Trachea (tissue), 1 donor: ENCODE results near the gene GJE1.

DNA sequence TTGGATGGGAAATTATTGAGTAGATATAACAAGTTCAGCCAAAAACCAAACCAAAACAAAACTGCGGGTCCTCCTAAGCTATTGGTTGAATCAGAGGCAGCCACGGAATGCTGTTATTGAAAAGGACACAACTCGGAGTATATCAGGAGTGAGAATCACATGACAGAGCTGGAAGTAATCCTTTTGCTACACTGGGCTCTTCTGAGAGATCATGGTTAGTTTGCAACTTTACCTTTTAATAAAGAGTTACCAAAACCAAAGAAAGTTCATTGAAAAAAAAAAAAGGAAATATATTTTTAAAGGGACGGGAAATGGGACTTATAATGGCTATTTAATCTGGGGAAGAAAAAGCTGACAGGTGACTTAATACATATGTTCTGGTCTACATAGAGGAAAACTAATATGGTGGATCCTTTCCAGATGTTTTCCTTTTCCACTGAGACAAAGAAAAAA, 6.9 kb upstream of the CITED2 start:
- PRO-cap = no peak

DNA sequence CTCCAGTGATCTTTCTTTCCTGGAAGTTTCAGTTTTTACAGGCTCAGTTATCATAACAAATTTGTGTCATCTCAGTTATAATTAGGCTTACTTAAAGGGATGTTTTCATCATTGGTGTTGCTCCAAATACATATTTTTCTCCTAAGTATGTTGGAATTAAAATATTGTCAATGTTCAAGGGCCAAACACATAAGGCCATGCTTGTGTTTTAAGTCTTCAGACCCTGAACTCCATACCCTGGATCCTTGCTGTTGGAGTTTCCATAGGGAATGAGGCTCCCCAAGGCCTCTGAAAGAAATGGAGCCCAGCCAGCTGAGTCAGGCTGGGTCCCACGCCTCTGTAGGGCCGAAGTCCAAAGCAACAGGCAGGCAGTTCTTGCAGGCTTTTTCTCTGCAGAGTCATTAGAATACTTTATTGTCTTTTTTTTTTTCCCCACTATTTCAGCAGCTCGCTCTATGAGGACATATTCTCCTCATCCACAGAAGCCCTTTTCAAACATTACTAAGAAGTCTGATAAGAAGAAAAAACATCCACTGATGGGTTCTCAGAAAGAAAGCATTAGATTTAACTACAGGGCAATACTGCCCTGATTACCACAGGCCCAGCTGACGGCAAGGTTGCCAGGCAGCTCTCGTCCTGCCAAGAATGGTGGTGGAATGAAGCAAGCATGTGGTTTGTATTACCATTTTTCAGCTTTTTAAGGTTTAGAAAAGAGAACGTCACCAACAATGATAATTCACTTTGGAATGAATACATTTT, 223.3 kb upstream of the CITED2 start:
- PRO-cap = no peak

DNA sequence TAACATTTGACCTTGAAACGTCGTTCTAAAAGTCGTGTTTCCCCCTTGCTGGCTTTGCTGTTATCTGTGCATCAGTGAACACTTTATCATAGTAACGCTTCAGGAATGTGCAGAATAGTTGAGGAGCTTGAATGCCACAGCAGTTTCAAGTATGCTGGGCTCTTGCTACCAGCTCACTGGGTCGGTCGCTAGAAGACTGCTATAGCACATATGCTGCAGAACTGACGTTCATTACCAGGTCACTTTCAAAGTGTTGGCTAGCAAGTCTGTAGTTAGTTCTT, 334.5 kb upstream of the CITED2 start:
- PRO-cap = no peak

DNA sequence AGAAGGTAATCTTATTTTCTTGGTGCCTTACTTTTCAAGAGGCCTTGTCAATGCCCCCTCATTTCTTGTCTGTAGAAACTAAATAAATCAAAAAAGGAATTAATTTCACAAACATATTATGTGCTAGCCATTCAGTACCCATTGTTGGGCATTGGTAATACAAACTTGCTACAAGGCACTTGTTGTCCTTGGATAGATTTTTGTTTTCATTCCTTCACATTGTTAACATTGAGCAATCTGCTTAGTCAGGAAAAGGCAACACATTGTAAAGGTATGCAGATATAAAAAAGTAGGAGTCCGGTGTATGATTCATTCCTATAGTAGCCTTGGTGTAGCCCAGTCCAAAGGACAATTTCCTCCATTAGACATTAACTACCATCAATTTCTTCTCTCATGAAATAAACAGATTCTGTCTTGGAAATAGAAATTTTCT, 369.1 kb upstream of the CITED2 start:
- PRO-cap = no peak

- PRO-cap = no peak
These were observed 699.0 kb upstream of the CITED2 start for GRCh38 chr6:140073371-140073925.

GRCh38 chr6:140979445-140980216, 1153.1 kb upstream of the GJE1 start:
- PRO-cap = no peak

GRCh38 chr6:141562005-141562838, 570.5 kb upstream of the GJE1 start:
- PRO-cap = no peak

- PRO-cap = no peak
These were observed 386.9 kb upstream of the GJE1 start for GRCh38 chr6:141745820-141746252.

- PRO-cap = no peak
These were observed at the start of gene GJE1 for GRCh38 chr6:142132853-142133177. Gene GJE1 (plus strand): TSS chr6:142132925.

DNA sequence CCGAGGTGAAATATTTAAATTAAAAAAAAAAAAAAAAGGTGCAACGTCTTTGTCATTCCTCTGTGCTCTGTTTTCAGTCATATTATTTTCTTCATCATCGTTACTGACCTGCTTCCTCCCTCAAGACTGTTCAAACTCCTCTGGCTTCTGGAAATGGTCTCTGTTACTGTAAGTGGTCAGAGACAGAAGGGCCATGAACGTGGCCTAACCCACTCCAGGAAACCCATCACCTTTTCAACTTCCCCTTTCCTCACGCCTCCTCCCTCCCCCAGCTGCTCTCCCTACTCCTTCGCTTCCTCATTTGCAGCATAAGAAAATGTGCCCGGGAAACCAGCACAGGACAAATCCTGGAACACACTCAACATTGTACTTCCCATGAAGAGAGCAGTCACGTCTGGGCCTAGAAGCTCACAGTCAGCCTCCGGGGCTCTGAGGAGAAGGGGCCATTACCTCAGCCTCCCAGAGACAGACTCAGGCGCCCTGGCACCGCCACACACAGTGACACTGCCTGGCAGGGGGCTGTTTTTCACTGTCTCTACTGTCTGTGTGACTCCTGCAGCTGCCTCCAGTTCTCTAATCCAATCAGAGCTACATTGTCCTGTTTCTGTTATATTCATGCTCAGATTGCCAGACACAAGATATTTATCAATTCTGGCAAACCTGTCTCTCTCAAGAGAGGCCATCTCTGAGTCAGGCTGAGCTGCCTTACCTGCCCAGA, 242.4 kb downstream of the HIVEP2 start:
- PRO-cap = no peak

GRCh38 chr6:142872442-142872951, 72.5 kb downstream of the HIVEP2 start:
- PRO-cap = no peak

DNA sequence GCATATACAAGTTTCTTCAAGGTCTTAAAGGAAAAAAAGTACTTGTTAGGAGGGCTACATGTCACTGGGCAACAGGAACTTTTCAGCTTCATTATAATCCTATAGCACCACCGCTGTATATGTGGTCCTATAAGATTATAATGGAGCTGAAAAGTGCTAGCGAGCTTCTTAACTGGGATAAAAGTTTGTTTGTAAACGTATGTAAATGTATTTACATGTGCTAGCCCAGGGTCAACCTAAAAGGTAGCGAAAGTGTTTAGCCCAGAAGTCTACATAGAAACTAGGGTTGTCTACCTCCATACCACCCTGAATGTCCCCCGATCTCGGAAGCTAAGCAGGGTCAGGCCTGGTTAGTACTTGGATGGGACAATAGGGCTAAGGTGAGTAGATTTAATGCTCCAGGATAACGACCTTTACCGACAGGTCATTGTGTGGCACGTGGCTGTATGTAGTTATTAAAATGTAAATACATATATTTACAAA, 933 bp downstream of the ADAT2 start:
- PRO-cap = no peak

DNA sequence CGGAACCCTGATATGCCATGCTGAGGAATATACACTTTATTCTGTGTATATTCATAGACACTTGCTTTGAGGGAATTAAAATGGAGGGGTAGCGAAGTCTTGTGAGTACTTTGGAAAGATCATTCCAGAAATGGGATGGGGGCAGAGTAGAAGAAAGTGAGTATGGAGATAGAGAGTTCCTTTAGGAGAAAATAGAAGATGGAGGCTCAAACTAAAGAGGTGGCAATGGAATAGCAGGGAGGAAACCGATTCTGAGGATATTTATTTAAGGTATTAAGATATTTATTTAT, 21.1 kb upstream of the FUCA2 start:
- PRO-cap = no peak

- PRO-cap = no peak
These were observed 44.9 kb upstream of the FUCA2 start for GRCh38 chr6:143556418-143556807.

DNA sequence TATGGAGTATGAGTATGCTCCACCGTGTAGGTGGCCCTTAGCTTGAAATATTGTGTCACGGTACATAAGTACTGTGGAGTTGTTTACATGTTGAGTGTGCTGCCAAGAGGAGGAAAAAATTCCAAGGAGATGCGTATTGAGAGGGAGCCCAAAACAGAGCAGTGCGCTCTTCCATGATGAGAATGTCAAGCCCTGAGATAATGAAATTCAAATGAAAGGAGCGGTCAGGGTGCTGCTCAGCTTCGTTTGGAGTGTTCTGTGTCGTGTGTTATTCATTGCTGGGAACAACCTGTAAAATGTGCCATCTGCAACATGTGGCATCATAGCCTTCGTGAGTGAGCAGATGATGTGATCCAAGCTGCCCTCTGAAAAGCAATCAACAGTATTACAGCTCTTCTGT, 48.2 kb upstream of the PHACTR2 start:
- PRO-cap = no peak

- PRO-cap = no peak
These were observed 35.3 kb upstream of the PHACTR2 start for GRCh38 chr6:143642504-143642864.

DNA sequence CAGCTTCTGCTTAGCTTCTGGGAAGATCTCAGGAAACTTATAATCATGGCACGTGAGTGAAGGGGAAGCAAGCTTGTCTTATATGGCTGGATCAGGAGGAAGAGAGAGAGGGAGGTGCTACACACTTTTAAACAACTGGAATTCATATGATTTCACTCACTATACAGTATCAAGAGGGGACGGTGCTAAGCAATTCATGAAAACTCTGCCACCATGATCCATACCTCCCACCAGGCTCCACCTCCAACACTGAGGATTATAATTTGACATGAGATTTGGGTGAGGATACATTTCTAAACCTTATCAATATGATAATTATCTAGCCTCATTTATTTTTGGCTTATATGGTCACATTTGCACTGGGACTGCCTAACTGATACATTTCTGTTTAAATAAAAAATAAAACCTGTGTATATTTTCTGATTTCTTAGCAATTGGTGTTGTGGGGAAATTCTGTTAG, 30.1 kb downstream of the PHACTR2 start:
- PRO-cap = no peak

GRCh38 chr6:143755479-143755891, 77.7 kb downstream of the PHACTR2 start:
- PRO-cap = no peak

DNA sequence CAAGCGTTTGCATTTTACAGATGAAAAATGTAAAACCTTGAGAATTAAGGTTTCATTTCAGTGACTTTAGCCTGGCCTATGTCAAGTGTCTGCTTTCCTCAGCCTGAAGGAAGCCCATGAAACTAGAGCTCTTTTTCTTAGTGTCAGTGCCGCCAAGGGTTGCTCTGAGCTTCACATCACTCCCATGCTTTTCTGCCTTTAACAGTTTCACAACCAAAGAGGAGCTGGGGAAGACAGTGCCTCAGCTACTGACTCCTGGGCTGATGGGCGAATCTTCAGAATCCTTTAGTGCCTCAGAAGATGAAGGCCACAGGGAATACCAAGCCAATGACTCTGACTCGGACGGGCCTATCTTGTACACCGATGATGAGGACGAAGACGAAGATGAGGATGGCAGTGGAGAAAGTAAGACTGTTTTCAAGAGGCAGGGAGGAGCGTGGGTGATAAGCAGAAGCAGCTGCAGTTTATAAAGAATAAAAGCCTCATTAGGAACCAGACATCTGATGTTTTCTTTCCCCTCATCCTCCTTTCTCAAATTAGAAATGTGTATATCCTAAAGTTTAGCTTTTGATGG, 71.0 kb upstream of the LTV1 start:
- PRO-cap = no peak

- PRO-cap = no peak
These were observed 37.4 kb upstream of the LTV1 start for GRCh38 chr6:143805799-143806041.